Gallbladder (tissue), 1 donor: ENCODE measurements around the genes GRIA4 and POU2AF2.

DNA sequence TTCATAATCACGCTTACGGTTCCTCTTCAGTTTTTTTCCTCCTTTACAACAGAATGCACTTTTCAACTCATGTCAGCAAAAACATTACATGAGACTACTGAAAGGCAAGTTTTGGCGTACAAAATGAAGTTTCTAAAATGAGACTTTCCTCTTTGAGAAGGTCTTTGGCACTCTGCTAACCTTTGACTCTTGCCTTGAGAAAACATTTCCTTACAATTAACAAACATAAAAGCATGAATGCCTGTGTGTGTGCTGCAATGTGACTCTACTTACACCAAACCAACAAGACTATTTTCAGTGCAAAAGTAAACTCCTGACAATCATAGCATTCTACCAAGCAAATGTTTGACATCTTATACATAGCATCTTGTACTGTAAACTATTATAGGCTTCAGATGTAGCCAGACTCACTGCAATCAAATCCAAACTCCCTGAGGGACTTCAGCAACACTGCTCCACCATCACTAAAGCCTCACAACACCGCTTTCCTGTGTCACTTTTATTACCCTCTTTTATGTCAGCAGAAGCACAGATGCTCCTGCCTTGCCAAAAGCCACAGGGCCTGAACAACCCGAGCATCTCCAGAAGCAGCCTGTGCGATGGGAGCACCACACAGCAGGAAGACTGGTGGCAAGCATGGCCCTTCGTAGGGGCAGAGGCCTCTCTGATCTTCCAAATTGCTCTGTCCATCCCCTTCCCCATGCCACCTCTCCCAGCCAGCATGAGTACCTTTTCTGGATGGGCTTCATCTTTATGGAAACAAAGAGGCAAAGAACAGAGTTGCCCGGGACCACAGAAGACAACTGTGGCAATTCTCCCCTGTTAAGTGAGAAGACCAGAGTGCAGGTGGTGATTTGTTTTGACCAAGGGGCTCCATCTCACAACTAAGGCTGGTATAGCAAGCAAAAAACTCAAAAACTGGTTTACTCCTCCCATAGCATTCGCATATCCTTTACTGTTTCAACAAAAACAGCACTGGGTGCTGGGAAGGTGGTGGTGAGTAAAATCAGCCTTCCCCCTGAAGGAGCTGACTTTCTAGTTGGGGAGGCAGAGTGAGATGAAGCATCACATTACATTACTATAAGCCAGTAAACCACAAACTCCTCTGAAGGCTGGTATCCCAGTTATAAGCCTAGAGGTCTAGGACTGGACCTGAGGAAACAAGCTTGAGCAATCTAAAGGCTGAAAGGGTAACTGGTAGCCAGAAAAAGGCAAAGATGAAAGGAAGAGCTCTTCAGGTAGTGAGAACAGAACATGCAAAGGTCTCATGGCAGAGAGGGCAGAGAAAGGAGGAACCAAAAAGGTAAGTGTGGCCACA lies 22.8 kb downstream of the TMEM123 start:
- PRO-cap, result no peak

GRCh38 chr11:102476757-102477206 lies 24.2 kb upstream of the TMEM123 start:
- PRO-cap, result no peak

DNA sequence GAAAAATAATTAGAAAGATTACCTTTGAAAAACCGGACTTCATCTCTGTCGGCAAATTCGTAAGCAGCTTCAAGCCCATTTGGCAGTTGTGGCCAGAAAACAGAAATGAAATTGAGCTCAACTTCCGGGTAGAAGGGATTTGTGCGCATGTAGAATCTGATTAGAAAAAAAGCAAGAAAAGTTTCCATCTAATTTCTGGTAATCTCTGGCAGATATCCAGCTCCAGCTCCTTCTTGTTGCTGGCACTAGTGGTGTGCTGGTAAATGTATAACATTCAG lies 5.4 kb downstream of the MMP1 start:
- PRO-cap, result no peak

- PRO-cap, result no peak
Measured at GRCh38 chr11:103536257-103536691, 427.0 kb downstream of the DYNC2H1 start.

DNA sequence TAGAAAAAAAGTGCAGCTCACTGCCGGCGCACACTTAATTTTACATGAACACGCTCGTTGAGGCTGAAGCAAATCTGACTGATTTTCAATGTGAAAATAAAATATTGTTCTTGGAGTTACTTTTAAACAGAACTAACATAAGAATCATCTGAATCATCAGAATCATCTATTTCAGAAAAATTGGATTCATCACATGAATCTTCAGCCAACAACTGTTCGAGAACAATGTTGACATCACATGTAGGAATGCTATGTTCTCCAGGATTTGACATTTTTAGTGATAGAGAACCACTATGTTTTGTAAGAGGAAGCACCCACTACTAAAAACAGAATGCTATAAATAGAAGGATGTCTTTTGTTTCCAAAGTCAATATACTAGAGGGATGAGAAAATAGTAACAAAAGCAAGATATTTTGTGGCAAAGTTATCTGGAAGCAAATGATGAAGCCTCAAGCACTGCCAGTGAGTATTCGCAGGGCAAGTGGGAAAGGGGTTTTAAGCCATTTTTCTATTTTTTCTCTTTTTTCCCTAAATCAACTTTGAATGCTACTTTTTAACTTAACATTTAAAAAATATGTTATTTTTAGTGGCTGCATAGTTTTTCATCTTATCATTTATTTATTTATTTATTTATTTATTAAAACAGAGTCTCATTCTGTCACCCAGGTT lies 263.3 kb upstream of the DDI1 start:
- PRO-cap, result no peak

DNA sequence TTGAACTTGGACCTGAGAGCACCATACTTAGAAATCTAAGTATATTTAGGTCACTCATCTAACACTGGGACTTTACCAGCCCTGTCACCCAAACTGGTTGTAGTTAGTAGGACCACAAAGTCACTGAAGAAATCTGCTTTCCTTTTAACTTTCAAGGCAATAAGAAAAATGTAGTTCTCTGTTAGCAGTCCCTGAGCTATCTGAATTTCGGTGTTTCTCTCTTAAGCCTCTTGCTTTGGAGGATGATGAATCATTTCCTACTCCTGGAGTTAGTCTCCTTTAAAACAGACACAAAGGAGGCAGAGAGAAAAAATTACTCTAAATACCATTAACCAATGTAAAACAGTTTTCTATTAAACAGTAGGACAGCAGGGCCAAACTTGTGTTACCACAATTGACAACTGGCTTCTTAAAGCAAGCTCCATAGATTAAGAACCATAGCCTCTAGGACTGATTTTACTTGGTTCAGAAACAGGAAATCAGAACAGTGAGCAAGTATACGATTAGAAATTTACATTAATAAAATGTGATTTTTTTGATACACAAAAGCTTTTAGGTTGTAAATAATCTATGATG lies 128.3 kb upstream of the DDI1 start:
- PRO-cap, result no peak

DNA sequence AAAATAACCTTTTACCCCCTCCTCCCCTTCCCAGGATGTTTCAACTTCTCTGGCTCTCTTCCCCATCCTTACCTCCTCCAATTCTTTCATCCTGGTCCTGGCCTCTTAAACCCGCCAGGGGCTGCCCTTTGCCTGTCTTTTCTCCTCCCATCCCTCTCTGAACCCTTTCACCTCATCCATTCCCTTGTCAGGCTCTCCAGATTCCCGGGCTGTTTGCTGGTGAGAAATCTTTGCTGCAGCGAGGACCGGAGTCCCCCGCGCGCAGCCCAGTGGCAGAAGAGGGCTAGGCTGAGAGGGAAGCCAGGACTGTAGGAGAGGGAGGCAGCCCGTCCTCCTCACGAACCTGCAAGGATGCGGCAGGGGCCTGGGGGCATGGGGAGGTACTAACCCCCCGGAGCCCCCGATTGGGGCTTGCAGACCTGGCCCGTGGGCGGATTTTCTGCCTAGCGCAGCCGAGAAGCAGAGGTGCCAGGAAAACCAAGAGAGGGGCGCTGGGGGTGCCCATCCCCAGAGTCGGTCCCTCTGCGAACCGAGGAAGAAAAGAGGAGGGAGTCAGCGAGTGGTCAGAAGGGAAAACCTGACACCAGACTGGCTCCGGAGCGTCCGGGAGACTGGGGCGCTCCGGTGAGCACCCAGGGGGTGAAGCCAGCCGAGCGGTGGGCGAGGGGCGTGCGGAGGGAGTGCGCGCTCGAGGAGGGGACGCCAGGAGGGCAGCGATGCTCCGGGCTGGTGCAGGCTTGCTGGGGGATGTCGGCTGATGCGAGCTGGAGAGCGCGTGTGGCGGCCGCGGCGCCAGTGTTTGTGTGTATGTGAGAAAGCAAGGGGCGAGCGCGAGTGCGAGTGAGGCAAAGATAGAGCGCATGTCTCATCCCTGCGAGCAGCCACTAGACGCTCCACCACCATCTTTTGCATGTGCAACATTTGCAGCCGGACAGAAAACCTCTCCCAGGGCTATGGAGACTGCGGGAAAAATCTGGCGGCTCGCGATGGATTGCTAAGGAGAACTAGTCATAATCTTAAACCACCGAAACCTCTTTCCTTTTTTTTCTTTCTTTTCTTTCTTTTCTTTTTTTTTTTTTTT lies at the start of gene GRIA4:
TSS of gene GRIA4 (plus strand) at position 269 of the 1,081 bp plus-strand sequence.
- PRO-cap, result no peak

DNA sequence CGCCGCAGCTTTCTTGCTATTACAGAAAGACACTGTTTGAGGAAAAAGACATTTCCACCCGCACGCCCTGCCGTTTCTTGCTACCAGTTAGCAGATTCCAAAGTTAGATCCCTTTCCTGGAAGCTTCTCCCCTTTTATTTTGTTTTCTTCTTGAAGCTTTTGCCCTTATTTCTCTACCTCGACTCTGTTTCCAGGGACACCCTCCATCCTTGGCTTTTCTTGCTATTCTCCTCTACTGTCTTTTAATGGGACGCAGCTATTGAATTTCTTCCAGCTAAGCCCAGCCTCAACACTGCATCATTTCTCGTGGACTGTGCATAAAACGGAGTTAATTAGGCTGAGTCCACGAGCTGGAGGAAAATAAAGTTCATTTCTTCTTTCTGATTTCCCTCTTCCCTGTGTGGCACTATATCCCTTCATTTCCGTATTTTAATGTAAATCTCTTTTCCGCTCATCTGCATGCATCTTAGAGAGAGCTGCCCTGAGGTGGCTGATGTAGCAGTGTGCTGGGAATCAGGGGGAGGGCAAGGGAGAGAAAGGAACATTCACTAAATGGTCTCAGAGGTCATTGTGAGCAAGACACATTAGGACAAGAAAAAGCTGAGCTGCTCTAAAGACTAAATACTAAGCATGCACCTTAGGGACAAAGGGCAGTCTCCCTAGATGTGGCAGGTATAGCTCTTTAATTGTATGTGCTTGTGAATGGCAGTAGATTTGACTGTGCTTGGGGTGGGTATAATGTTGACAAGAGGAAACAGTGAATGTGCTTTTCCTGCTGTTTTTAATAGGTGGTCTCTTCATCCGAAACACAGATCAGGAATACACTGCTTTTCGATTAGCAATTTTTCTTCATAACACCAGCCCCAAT lies 1.8 kb downstream of the GRIA4 start:
- PRO-cap, result no peak

DNA sequence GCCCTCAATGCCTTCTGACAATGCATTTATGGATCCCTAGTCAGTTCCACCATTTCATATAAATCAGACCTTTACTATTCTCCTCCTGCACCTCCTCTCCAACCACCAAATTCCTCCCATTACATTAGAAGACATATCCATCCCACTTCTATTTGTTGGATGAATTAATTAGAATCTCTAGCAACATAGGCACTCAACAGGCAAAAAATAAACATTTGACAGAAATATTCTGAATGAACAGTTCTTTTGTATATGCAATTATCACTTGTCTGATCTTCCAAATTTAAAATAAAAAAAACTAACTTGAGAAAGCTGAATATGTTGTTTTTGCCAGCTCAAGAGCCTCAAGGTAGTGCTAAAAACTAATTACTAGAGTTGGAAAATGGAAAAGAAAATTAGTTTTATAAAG lies 65.7 kb downstream of the CWF19L2 start:
- PRO-cap, result no peak

- PRO-cap, result no peak
Measured at GRCh38 chr11:108123249-108123657, 1.9 kb downstream of the ACAT1 start.

GRCh38 chr11:108357716-108358376 lies 109.5 kb downstream of the C11orf65 start:
- PRO-cap, result no peak

DNA sequence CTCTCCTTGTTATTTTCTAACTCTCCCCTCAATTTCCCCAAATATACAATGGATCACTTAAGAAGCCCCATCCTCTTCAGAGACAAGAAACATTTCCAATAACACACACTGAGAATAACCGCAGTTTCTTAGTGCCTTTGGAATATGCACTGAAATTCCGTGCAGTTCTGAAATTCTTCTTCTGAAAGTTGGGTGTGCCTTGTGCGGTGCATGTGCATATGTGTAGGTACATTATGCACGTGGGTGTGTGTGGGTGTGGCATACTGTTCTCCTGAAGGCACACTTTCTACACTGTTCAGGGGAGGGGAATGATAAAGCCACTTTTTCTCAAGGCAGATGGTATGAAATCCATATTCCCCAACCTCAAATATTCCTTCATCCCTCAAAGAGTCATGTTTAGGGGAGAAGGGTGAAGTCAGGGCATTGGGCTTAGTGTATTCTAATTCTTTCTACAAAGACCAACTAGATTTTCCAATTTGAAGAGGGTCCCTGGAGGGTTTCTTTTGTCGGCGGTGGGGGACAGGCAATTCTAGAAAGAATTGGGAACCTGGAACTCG lies 1.6 kb downstream of the EXPH5 start:
- PRO-cap, result no peak

DNA sequence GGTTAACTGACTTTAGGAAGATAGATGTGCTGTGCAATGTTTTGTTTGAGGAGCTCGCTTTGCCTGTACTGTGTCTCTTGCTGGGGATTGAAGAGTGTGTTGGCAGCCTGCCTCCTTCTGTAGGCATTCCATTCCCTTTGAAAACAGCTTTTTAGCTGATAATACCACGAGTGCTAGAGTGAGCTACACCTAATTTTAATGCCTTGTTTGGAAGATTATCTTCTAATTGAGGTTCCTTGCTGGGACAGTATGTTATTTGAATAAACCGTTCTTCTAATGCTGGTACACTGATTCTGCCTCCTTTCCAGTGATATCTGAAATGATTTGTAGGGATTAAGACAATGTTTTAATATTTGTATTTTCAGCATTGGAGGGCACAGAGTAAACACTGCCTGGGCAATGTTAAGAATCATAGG lies 7.3 kb downstream of the DDX10 start:
- PRO-cap, result no peak

DNA sequence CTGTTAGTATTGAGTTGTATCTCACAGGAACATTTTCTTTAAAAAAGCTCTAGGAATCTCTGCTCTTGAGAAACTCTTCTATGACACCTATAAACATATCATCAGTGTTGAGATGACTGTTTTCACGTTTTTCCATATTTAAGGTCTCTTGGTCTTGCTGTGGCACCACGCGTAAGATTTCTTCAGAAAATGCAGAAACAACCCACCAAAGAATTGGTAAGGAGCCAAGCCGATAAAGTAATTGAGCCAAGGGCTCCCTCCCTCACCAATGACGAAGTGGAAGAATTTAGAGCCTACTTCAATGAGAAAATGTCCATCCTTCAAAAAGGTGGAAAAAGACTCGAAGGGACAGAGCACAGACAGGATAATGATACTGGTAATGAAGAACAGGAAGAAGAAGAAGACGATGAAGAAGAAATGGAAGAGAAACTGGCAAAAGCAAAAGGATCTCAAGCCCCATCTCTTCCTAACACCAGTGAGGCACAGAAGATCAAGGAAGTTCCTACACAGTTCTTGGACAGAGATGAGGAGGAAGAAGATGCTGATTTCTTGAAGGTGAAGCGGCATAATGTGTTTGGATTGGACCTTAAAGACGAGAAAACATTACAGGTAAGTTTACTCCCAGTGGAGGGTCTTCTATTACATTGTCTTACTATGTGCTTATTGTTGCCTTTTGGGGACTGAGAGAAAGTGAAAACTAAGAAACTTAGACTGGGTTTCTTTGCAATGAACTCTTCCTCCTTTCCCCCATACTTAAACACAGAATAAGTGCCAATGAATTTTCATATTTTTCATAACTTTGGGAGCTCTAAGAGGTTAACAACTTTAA lies 58.2 kb downstream of the DDX10 start:
- PRO-cap, result no peak

- PRO-cap, result no peak
Measured at GRCh38 chr11:110094089-110094411, 858 bp downstream of the ZC3H12C start.

- PRO-cap, result no peak
Measured at GRCh38 chr11:110712914-110713749, 895 bp upstream of the ARHGAP20 start.

DNA sequence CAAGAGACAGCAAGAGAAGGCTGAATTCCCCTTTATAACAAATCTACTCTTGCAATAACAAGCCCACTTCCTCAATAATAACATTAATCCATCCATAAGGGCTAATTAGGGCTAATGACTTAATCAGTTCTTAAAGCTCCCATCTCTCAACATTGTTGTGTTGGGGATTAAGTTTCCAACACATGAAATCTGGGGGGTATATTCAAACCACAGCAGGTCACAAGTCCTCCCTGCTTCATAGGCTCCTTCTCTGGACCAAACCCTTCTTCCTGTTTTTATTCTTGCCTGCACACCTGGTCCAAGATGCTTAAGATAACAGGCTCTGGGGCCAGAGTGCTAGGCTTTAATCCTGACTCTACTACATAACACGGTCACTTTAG lies 68.0 kb upstream of the POU2AF2 start:
- PRO-cap, result no peak

- PRO-cap, result no peak
Measured at GRCh38 chr11:111245654-111245998, at the start of gene POU2AF2. POU2AF2 (plus strand) TSS chr11:111245725.

DNA sequence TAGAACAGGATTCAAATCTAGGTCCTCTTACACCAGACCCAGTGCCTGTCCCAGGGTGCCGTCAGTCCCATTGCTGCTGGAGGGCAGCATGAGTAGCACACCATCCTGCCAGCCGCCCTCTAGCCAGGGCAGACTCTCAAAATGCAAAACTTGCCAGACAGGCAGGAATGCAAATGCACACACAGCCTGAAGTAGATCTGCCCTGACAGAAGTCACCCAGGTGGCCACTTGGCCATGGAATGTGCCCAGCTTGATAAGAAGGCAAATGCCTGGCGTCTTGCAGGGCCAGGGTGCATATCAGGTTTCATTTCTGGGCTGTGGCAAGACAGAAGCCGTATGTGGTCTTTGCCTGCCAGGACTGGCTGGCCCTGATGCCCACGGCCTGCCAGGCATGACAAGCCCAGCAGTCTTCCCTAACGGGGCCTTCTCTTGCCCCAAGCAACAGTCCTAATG lies 29.5 kb downstream of the POU2AF3 start:
- PRO-cap, result no peak

- PRO-cap, result no peak
Measured at GRCh38 chr11:111416181-111416891, 37.3 kb upstream of the POU2AF1 start.